Measurements from ENCODE around the genes STXBP1, TOR2A, EEIG1 and SLC25A25.

DNA sequence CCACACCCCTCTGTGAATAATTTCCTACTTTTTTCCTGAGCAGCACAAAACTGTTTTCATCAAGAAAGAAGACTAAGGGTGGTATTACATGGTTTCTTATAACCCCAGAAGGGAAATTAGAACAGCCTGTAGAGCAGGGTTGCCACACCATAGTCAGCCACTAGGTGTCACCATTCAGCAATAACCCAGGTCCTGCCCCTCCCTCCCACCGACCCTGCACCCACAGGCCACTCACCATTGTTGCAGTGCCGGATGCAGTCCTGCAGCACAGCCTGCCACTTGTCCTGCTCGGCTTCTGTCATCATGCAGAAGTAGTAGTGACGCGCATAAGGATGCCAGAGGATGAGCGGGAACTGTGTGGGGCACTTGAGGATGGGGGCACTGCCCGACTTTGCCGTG, 45.4 kb downstream of the NIBAN2 start:
- PRO-cap = no peak
- RAMPAGE, long total RNA = no peak

DNA sequence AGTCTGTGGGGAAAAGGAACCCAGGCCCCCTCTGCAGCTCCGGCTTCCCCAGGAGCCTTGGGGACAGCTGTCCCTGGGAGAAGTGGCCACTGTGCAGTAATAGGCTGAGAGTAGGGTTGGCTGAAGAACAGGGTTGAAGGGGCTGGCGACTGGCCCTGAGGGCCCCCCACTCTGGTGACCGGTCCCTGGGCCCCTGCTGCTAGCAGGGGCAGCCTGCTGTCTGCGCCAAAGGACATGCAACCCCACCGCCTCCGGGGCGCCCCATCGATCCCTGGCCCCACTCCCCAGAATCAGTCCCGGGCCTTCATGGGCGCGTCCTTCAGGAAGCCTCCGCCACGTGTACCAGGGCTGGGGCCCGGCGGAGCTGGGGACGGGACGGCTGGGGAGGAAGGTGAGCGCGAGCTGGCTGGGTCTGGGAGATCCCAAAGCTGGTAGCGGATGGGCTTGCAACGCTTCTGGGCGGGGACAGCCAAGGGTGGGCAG, 816 bp downstream of the NIBAN2 start:
- PRO-cap = no peak
- RAMPAGE, long total RNA = no peak

GRCh38 chr9:127573921-127575125, 5.5 kb upstream of the NIBAN2 start:
- PRO-cap = unidirectional peak, minus-strand start at chr9:127574275
- RAMPAGE, long total RNA = no peak

DNA sequence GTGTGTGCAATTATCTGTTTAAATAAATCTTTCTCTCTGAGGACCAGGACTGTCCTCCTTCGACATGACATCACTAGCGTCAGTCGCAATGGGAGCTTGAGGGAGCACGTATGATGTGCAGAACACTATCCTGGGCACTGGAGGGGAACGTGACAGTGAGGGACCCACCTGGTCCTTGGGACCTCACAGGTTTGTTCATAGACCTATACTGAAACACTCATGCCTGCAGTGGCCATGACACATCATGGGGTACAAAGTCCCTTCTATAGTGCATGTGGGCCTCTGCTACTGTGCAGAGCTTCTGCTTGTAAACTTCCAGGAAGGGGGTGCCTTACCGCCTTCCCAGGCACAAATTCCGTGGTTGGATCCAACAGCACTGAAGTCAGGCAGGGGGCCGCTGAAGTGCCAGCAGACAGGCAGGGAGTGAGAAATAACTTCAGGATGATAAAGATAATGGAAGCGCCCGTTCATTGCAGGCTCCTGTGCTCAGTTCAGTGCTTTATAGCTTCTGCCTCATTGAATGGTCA, 7.2 kb upstream of the NIBAN2 start:
- PRO-cap = no peak
- RAMPAGE, long total RNA = no peak

DNA sequence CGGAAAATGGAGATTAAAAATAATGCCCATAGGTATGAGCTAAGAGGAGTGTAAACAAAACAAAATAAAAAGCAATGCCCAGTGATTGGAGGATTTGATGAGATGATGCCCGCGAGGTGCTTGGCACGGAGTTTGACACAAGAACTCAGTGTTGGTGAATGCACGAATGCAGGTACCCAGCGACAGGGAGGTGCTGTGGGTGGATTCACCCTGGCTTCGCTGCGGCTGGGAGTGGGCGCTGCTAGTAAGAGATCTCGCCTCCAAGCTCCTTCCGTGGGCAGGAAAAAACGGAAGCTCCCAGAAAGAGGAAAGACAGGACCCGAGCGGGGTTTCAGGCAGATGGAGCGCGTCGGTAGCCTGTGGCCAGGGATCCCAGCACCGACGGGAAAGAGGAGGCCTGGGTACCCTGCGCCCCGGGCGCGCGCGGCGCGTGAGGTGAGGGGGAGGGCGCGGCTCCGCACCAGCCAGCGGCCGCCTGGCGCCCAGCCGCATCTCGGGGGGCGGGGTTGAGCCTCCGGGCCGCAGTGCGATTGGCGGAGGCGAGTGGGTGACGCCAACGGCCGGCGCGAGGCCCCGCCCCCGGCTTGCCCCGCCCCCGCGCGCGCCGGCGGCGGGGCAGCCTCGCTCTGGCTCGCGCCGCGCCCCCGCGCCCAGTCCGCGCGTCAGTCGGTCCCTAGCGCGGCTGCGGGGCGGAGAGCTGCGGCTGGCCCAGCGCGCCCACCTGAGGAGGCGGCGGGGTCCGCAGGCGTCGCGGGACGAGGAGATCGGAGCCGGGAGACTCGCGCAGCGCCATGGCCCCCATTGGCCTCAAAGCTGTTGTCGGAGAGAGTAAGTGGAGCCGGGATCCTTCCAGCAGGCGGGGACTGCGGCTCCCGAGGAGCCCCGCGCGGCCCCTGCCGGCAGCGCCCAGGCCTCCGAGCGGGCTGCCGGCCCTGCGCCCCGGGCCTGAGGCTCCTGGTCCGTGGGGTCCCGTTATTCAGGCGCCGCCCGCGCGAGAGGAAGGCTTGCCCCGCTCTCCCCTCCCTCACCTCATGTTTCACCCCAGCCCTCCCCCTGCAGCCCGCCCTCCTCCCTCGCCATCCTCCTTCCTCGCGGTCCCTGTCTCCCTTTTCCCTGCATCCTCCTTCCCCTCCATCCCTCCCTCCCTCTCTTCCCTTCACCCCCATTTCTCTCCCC, at the start of gene STXBP1:
Gene STXBP1, plus strand, starts transcription at position 665 of the 1,176 bp plus-strand sequence.
- PRO-cap = bidirectional peak, plus-strand start at position 676 of the sequence, minus-strand start at position 495 of the sequence
- RAMPAGE, long total RNA = no peak

DNA sequence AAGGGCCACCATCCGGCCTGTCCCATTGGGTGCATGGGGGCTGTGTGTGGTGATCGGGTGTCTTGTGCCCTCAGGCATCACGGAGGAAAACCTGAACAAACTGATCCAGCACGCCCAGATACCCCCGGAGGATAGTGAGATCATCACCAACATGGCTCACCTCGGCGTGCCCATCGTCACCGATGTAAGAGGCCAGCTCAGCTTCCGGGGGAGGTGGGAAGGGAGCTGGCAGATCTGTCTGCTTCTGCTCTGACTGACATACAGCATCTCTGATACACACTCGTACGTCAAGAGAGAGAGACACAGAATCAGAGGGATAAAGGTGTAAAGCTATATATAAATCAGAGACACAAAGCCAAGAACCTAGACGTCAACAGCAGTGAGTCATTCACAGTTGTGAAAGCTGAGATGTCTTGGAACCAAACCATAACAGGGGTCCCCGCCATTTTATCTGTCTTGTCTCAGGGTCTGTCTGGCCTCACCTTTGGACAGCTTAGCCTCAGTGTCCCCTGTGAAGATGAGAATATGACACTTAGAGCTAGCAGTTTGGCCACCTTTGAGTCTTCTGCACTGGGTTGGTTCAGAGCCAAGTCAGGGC, 30.1 kb upstream of the CFAP157 start:
- PRO-cap = no peak
- RAMPAGE, long total RNA = no peak

DNA sequence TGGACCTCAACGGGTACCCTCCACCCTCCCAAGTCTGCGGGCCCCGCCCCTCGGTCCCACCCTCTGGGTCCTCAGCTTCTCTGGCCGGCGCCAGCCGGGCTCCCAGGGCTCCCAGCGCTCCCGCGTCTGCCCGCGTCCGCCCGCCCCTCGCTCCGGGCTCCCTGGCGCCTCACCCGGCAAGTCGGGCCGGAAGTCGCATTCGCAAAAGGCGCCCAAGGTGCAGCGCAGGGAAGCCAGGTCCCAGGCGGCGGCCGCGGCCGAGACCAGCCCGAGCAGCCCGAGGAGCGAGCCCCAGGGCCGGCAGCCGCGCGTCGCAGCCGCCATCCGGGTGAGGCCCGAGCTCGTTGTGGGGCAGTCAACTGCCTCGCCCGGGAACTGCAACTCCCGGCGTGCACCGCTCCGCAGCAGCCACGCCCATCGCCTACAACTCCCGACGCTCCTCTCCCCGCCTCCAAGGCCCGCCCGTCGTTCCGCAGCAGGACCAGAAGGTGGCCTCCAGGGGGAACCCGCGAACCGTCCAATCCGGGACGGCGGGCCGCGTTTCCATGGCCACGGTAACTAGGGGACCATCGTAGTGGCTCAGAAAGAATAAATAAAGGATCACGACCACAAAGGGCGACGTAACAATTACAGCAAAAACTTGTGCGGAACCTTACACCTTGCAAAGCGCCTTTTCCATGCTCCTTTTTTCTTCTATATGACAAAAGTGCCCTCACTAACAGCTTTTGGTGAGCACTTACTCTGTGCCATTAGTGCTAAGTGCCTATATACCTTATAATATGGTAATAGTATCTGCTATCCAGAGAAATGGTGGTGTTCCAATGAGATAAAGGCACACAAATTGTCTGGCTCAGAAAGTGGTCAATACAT, at the start of gene TOR2A:
Gene TOR2A, minus strand, starts transcription at position 348 of the 870 bp plus-strand sequence.
- PRO-cap = unidirectional peak, minus-strand start at position 149 of the sequence; unidirectional peak, minus-strand start at position 346 of the sequence
- RAMPAGE, long total RNA = no peak

DNA sequence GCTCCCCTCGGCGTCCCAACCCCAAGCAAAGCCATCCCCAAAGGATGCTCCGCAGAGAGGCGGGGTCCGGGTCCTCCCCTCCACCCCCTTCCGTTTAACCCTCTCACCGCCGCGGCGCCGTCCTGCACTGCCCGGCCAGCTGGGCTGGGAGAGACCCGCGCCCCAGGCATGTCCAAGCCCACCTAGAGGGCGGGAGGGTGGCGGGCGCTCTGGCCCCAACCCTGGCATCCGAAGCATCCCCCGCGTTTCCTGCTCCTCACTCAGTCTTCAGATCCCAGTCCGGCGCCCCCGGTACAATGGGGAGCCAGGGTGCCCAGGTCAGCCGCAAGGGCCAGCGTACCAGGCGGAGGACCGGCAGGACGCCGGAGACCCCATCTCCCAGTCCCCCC, 19.3 kb upstream of the TOR2A start:
- PRO-cap = no peak
- RAMPAGE, long total RNA = no peak

GRCh38 chr9:127806894-127807710, 4.4 kb downstream of the FPGS start:
- PRO-cap = no peak
- RAMPAGE, long total RNA = no peak

DNA sequence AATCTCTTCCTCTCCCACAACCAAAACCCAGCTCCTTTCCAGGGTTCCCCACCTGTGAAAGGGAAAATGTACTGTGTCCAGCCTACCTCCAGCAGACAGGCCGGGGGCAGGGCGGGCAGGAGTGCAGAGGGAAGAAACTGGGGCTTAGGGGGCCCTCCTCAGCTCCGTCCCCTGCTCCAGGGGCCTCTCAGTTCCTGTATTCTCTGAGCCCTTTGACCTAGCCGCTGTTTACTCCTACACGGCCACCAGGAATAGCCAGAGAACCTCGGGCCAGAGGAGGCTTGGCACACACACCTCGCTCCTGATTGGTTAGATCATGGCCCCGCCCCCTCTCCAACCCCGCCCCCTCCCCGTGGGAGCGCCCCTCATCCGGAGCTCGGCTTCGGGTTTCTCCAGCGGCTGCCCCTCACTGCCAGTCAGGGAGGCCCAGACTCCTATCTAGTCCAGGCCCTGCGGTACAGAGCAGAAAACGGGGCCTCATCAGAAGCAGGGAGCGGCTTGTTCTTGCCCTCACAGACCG, 2.2 kb downstream of the ST6GALNAC6 start:
- PRO-cap = bidirectional peak, plus-strand start at position 409 of the sequence, minus-strand start at position 205 of the sequence
- RAMPAGE, long total RNA = no peak

DNA sequence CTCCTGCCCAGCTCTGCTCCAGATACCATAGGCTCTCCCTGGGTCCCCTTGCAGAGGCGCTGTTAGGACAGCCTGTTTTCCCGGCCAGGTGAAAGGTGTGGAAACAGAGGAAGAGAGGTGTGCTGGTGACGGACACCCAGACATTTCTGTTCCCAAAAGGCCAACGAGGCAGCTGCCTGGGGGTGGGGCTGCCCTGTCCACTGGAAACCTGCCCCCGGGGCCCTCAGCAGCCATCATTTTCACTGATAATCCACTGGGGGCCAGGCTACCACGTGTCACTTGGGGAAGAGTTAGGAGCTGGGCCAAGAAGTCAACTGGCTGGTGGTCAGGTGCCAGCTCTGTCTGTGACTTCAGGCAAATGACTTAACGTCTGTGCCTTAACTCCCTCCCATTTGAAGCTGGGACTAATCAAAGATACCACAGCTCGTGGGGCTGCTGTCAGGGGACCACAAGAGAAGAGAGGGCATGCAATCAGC, 12.1 kb upstream of the DPM2 start:
- PRO-cap = no peak
- RAMPAGE, long total RNA = no peak

DNA sequence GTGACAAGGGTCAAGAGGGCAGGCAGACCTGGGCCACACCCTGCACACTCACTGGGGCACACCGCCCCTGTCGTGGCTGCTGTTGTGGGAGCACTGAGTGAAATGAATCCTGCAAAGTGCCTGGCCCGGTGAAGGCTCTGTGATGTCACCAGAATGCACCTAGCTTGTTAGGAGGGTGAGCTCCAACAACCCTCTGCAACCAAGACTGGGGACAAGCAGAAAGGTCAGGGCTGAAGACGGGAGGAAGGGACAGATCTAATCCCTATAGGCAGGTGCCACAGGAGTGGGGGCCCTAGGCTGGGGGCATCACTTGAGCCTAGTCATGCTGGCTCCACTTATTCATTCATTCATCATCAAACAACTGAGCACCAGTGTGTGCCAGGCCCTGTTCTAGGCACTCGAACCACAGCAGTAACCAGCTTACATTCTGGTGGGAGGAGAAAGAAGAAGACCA, 18.2 kb upstream of the DPM2 start:
- PRO-cap = no peak
- RAMPAGE, long total RNA = no peak

- PRO-cap = bidirectional peak, plus-strand start at chr9:127965445, minus-strand start at chr9:127965348; bidirectional peak, plus-strand start at chr9:127965830, minus-strand start at chr9:127965628; unidirectional peak, plus-strand start at chr9:127966219
- RAMPAGE, long total RNA = no peak
Measured at GRCh38 chr9:127965236-127966341, 15.2 kb downstream of the EEIG1 start.

- PRO-cap = bidirectional peak, plus-strand start at chr9:127981255, minus-strand start at chr9:127980989
- RAMPAGE, long total RNA = no peak
Measured at GRCh38 chr9:127980898-127981079, at the start of gene EEIG1. Gene EEIG1 (minus strand): TSS chr9:127980989.

DNA sequence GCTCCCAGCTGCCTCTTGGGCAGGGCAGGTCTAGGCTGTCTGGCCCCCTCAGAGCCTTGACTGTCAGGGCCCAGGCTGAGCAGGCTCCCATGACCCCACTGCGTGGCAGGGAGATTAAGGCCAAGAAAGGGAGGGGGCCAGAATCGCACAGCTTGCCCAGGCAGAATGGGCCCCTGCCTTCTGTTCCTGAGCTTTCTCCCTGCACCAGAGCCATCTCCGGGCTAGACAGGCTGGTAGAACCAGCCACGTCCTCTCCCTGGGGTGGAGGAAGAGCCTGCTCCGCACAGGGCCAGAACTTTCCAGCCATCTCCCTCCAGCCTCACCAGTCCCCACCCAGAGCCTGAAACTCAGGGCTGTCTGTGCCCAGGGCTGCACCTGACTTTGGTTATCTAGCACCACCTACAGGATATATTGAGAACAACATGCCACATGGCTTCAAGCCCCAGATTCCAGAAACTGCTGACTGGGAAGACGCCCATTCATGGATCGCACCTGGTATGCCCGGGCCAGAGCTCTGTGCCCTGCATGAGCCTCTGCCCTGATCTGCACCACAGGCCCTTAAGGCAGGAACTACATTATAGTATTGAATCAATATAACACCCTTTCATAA, 32.0 kb downstream of the NAIF1 start:
- PRO-cap = no peak
- RAMPAGE, long total RNA = no peak

- PRO-cap = unidirectional peak, plus-strand start at chr9:128056348
- RAMPAGE, long total RNA = no peak
Measured at GRCh38 chr9:128056124-128056478, 11.0 kb downstream of the NAIF1 start.

- PRO-cap = no peak
- RAMPAGE, long total RNA = no peak
Measured at GRCh38 chr9:128056924-128057887, 9.9 kb downstream of the NAIF1 start.

- PRO-cap = no peak
- RAMPAGE, long total RNA = no peak
Measured at GRCh38 chr9:128066257-128066901, 741 bp downstream of the NAIF1 start.

- PRO-cap = bidirectional peak, plus-strand start at chr9:128068234, minus-strand start at chr9:128067926
- RAMPAGE, long total RNA = no peak
Measured at GRCh38 chr9:128068047-128068957, at the start of gene SLC25A25. Gene SLC25A25 (plus strand): TSS chr9:128068232.

DNA sequence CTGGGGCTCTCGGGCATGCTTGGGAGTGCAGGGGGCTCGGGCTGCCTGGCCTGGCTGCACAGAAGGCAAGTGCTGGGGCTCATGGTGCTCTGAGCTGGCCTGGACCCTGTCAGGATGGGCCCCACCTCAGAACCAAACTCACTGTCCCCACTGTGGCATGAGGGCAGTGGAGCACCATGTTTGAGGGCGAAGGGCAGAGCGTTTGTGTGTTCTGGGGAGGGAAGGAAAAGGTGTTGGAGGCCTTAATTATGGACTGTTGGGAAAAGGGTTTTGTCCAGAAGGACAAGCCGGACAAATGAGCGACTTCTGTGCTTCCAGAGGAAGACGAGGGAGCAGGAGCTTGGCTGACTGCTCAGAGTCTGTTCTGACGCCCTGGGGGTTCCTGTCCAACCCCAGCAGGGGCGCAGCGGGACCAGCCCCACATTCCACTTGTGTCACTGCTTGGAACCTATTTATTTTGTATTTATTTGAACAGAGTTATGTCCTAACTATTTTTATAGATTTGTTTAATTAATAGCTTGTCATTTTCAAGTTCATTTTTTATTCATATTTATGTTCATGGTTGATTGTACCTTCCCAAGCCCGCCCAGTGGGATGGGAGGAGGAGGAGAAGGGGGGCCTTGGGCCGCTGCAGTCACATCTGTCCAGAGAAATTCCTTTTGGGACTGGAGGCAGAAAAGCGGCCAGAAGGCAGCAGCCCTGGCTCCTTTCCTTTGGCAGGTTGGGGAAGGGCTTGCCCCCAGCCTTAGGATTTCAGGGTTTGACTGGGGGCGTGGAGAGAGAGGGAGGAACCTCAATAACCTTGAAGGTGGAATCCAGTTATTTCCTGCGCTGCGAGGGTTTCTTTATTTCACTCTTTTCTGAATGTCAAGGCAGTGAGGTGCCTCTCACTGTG, 19.2 kb downstream of the PTGES2 start:
- PRO-cap = no peak
- RAMPAGE, long total RNA = no peak

Data from urinary bladder (tissue), 3 donors.